ENCODE measurements around a stretch of chrX.

- PRO-cap = no peak
These were observed 261.2 kb upstream of the PLCXD1 start for GRCh38 chrX:19933-20519.

DNA sequence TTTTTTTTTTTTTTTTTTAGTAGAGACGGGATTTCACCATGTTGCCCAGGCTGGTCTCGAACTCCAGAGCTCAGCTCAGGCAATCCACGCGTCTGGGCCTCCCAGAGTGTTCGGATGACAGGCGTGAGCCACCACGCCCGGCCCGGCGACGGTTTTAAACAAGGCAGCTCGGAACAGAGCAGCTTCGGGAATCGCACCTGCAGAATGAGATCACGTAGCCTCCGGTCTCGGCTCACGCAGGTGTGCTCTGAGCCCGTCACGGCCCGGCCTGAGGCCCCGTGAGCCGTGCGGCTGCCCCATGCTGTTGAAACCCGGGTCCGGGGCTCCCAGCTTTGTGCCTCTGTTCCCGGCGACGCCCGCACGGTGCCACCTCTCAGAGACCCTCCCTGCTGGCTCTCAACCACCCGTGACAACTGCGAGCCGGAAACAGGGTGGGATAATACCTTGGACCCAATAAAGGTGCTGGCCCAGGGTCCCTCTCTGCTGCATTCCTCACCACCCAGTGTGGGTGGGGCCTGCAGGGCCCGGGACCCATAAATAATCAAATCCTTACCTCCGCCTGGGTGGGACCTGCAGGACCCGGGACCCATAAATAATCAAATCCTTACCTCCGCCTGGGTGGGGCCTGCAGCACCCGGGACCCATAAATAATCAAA is 13.4 kb upstream of the PLCXD1 start:
- PRO-cap = no peak

DNA sequence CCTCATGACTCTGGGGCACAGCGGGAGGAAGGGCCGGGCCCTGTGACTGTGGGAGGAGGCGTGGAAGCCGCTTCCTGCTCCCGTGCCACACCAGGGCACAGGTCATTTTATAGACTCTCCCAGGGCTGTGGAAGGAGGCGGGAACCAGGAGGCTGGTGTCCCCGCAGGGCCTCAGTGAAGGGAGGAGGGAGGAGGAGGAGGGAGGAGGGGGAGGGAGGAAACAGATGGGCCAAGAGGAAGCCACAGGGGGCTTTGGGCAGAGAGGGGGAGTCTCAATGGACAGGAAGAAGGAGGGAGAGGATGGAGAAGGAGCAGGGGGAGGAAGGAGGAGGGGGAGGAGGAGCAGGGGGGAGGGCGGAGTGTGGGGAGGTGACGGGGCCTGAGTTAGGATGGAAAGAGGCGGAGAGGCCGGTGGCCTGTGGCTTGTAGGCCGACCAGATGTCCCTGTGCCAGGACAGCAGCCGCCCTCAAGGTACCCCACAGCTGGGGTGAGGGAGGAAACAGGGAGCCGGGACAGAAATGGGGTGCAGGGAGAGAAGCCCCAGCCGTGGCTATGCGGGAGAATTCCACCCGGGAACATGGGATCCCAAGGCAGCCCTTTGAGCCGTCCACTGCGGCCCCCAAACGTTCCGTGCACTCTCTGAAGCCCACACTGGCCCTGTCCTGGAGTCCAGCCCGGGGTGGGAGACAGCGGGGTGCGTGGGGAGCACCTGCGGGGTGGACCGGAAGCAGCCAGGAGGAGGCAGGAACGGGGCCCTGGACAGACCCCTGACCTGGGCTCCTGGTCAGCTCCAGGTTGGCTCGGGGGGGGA is 6.1 kb upstream of the PLCXD1 start:
- PRO-cap = no peak

- PRO-cap = no peak
These were observed 6.5 kb downstream of the PLCXD1 start for GRCh38 chrX:287669-288134.

GRCh38 chrX:316743-317826 is 1.5 kb downstream of the GTPBP6 start:
- PRO-cap = no peak

DNA sequence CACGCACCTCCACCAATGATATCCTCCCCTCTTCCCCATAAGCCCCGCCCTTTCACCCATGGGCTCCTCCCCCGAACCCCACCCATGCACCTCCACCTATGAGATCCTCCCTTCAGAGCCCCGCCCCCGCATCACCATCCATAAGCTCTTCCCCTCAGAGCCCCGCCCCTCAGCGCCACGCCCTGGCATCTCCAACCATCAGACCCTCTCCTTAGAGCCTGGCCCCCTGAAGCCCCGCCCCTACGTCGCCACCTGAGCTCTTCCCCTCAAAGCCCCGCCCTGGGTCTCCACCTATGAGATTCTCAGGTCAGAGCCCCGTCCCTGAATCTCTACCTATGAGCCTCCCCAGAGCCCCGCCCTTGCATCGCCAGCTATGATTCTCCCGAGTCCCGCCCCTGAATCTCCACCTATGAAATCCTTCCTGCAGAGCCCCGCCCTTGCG is 748 bp downstream of the GTPBP6 start:
- PRO-cap = bidirectional peak, plus-strand start outside the sequence, minus-strand start at position 337 of the sequence

DNA sequence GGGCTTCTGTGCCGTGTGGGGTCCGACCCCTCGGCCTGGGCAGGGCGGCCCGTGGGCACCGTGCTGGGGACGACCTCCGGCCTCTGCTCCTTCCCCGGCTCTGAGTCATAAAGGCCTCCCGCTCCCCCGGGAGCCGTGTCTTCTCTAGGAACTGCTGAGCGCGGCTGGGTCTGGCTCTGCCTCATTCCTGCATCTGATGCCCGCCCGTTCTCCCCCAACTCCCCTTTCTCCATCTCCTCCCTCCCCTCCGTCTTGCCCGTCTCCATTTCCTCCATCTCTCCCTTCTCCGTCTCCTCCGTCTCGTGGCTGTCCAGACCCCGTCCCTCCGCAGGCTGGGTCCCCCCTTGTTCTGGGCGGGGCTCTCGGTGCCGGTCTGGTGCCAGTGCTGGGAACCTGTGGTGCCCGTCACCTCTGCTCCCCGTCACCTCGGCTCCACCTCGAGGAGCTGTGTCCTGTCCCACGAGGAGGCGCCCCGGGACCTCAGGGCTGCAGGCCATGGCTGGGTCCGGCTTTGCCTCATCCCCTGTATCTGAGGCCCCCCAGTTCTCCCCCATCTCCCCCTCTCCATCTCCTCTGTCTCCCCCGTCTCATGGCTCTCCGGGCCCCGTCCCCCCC is 13.0 kb upstream of the GTPBP6 start:
- PRO-cap = no peak

DNA sequence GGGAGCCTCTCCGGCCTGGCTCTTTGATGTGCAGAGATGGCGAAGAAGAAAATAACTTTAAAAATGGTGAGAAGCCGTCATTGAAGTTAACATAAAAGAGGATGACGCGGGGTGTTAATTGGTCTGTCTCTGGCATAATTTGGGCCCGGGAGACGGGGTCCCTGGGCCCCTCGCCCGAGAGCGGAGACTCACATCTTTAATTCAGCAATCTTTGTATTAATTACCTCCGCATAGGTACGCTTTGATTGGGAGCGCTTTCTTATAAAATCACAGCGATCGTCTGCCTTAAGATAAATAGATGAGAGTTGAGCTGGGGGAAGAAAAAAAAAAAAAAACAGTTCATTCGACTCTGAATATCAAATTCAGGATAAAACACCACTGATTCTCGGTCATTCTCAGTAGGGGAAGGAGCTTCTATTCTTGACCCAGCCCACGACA is 48.5 kb upstream of the PPP2R3B start:
- PRO-cap = no peak

DNA sequence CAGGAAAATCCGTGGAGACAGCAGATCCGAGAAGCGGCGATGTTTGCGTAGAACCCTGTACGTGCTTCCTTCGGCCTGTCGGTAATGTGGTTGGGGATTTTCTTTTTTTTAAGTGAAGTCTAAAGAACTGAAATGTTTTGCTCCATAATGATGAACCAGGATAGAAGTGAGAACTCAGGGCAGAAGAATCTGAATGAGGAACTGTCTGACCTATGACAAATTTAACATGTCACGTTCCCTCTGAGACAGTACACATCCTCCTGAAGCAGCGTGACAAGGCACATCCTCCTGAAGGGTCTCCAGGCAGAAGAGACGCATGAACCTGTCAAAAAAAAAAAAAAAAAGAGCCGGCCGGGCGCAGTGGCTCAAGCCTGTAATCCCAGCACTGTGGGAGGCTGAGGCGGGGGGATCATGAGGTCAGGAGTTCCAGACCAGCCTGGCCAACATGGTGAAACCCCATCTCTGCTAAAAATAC is 6.2 kb downstream of the CSF2RA start:
- PRO-cap = no peak

- PRO-cap = no peak
These were observed 24.5 kb downstream of the IL3RA start for GRCh38 chrX:1360950-1361641.

DNA sequence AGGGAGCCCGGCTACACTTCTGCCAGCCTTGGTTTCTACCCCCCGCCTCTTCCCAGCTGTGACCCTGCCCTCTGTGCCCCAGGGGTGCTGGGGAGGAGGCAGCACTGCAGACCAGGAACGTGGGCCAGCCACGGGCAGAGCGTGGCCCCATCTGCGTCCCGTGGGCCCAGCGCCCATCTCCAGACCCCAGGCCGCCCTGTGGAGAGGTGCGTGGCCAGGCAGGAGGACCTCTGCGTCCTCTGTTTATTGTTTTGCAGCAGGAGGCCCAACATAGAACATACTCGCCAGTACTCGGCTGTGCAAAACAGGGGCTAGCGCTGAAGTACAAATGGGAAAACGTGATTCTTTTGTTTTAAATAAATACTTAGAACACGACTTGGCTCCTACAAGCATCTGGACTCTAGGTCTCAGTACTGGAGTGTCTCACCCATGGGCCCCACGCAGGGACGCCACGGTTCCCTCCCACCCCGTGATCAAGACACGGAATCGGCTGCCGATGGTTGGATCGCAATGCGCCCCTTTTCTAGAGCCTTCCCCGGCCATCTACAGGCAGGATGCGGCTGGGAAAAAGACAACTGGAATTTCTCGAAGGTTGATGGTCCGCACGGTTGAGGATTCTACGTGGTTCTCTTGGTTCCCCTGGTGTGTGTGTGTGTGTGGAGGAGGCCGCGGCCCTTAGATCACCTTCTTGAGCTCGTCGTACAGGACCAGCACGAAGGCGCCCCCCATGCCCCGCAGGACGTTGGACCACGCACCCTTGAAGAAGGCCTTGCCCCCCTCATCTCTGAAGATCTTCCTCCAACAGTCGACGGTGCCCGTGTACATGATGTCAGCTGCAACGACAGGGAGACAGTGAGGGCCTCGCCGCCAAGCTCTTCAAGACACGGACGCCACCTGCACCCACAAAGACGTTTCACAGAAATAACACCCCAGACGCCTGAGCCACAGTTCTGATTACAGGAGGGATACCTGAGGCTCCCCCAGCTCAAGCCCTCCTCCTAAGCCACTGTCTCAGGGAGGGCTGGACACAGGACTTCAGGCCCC is 5.7 kb downstream of the SLC25A6 start:
- PRO-cap = no peak

- PRO-cap = no peak
These were observed 4.3 kb downstream of the SLC25A6 start for GRCh38 chrX:1387494-1388153.

DNA sequence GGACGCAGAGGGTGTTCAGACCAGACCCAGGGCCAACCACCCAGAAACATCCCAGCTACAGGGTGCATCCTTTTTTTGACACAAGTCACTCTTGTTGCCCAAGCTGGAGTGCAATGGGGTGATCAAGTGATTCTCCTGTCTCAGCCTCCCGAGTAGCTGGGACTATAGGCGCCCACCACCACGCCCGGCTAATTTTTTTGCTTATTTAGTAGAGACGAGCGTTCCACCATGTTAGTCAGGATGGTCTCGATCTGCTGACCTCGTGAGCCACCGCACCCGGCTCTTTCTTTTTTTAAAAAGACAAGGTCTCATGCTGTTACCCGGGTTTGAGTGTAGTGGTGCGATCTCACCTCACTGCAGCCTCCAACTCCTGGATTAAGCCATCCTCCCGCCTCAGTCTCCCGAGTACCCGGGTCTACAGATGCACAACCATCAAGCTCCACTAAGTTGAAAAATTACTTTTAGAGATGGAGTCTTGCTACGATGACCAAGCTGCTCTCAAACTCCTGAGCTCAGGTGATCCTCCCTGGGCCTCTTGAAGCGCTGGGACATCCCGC is 2.1 kb downstream of the SLC25A6 start:
- PRO-cap = no peak

GRCh38 chrX:1390558-1391235 is 1.2 kb downstream of the SLC25A6 start:
- PRO-cap = no peak

- PRO-cap = no peak
These were observed 12.8 kb upstream of the SLC25A6 start for GRCh38 chrX:1404646-1405239.

DNA sequence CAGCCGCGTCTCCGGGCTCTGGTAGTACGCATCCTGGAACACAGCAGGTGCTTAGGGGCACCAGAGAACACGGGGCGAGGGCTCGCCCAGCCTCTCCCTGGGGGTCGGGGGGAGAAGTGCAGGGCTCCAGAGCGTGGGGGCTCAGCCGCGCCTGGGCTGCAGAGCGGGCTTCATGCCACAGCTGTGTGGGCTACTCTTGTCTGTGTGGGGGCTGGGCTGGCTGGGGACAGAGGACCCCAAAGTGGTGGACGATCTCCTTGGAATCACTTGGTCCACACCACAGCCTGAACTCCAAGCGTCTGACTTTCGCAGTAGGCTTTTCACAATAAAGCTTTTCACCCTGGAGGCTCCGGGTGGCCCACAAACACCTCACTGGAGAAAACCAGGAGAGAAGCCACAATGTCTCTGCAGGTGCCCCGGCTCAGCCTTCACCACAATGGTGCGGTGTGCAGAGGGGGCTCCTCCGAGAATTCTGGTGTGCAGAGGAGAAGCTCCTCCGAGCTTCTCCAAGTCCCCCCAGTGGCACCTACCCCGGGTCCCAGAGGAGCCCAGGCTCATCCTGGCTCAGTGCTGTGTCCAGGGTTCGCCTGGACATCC is 27.3 kb upstream of the SLC25A6 start:
- PRO-cap = no peak

- PRO-cap = no peak
These were observed 29.0 kb upstream of the SLC25A6 start for GRCh38 chrX:1420866-1421377.

DNA sequence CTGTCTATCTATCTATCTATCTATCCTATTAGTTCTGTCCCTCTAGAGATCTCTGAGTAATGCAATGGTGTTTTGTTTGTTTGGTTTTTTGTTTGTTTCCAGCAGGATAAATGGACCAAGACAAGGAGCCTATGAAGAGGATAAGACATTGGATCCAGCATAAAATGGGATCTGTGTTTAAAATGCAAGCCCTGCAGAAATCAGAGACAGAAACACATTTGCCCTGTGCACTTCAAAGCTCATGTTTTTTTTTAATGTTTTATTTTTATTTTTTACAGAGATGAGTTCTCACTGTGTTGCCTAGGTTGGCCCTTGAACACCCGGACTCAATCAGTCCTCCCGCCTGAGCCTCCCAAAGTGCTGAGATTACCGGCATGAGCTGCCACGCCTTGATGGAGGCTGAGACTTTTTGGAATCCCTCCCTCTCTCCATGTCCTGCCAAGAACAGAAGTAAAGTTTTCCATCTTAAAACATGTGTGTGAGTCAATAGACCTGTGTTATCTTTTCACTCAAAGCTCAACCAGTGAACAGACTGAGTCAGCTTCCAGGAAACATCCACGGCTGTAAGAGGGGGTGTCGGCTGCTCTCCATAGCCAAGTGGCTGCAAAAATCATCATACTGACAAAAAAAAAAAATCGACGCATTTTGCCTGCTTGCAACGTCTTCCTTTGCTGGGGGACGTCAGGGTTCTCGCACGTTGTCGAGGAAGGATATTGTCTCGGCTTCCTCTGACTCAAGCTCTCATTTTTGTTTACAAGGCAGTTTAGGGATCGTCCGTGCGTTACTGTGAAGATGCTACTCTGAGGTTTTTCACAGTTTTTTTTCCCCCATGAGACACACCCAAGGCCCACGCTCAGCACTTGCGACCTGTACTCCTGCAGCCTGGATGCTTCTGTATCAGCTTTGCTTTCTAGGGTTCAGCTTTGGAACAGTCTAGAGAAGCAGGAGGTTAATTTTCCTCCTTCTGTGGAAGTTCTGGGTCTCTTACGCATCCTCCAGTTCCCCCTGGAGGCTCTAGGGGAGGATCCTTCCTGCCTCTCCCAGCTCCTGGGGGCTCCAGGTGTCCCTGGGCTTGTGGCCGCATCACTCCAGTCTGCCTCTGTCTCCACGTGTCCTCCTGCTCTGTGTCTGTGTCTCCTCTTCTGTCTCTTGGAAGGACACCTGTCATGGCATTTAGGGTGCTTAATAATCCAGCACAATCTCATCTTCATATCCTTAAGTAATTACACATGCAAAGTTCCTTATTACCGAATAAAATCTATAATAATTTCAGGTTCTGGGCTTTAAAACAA is 10.1 kb upstream of the ASMTL start:
- PRO-cap = no peak

DNA sequence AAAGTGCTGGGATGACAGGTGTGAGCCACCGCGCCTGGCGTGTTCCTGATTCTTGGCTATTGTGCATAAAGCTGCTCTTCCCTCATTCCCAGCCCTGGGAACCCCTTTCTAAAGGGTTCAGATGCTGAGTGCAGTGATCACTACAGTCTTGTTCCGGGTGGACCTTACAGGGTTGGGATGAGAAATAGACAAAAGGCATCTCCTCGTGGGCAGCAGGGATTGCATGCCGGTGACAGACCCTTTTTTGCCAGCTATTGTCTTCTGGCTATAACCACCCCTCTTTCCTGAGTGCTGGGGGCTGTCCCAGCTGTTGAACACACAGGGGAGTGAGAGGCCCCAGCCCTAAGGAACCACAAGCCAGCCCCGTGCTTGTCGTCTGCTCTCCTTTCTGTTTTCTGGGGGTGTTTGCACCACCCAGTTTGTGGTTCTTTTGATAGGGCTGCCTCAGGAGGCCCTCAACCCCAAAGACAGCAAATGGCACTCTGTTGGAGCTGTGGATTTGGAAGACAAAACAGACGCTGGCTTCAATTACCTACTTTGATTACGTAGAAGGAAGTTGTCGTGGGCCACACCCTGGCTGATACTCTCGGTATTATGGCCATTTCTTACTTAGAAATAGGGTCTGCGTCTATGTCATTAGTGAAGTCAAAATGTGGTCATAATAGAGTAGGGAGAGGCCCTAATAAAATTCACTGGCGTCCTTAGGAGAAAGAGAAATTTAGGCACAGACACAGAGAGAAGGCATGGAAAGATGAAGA is 19.0 kb upstream of the ASMTL start:
- PRO-cap = no peak

GRCh38 chrX:1502103-1502863 is 34.7 kb downstream of the P2RY8 start:
- PRO-cap = no peak